Epithelial cell of prostate (primary cell): Measurements from ENCODE around the genes ARGLU1 and MYO16.

GRCh38 chr13:103350805-103351583 lies 284.8 kb upstream of the SLC10A2 start:
- RRBS = no CpG with 5 or more reads among the region's 13 CpGs

GRCh38 chr13:103731076-103731350 lies 664.8 kb upstream of the SLC10A2 start:
- RRBS = no CpG with 5 or more reads among the region's 2 CpGs

- RRBS = no CpG with 5 or more reads among the region's 3 CpGs
These were observed 481.5 kb upstream of the DAOA start for GRCh38 chr13:104984124-104984953.

DNA sequence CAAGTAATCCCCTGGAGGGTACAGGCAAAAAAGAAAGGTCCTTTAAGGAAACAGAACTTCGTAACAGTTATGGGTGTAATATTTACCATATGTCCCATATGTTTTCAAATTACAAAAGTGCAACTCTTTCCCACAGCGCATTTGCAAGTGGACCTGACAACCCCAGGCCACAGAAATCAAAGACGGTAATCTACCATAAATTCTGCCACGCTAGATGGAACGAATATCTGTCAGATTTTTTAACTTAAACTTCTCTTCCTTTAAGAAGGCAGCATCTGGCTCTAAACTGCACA lies 436.0 kb downstream of the EFNB2 start:
- RRBS = no CpG with 5 or more reads among the region's 5 CpGs

- RRBS = no CpG with 5 or more reads among the region's 7 CpGs
These were observed 435.3 kb downstream of the EFNB2 start for GRCh38 chr13:106100057-106100640.

GRCh38 chr13:106100641-106101070 lies 434.8 kb downstream of the EFNB2 start:
- RRBS = no CpG with 5 or more reads among the region's 7 CpGs

GRCh38 chr13:106512819-106513354 lies 22.6 kb downstream of the EFNB2 start:
- RRBS = no CpG with 5 or more reads among the region's 3 CpGs

DNA sequence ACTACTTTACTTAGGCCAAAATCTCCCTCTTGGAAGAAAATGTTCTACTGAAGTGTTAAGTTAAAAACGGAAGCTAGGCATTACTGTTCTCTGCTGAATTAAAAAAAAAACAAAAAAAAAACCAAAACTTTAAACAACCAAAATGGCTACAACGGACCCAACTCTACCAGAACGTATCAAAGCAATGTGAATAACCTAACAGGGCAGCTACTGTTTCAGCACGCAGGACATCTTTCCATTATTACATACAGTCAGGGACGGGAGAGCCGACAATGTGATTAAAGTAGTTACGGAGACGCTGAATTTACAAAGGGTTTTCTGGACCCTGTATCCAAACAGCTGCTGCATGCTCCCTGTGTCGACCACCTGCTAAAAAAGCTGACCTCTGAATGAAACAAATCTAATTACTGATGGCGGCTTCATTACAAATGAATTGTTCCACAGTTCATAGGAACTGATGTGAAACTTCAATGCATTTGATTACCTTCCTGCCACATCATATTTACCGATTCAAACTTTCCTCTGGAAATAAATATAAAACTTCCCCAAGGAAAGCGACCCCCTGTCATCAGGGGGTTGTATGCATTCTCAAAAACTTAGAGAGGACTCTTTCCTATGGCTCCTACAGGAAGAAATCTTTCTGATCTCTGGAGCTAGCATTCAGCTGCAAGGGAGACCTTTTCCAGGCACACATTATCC lies 3.4 kb downstream of the EFNB2 start:
- RRBS = no CpG with 5 or more reads among the region's 12 CpGs

DNA sequence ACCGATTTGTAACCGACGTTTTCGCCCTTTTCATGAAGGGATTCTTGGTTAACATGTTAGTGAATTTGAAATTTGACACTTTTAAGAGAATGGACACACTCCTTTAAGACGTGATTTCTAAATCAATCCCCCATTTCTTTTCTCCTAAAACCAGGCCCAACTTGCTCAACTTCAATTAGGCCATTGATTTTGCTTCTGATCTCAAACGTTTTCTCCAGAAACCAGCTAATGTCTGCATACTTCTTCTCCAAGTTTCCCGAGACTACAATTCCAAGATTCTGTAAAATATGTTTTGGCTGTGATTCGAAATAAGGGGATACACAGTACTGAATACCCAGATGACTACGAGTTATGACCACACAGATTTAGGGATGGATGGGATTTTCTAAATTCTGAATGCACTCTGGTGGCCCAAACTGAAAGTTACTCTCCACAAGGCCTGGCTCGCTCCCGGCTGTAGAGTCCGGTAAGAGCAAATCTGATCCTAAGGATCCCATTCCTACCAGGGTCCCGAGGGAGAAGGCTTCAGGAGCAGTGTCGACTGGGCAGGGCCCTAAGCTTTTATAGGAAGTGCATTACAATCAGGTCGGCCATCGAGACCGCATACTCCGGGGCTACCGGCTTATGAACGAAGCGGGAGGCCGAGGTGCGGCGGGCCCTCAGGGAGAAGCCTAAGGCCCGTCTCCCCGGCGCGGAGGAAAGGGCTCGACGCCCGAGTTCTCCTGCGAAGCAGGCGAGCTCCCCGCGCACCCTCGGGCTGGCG lies 1.7 kb downstream of the EFNB2 start:
- RRBS = under 1% methylated on average over 15 of the region's 37 CpGs

DNA sequence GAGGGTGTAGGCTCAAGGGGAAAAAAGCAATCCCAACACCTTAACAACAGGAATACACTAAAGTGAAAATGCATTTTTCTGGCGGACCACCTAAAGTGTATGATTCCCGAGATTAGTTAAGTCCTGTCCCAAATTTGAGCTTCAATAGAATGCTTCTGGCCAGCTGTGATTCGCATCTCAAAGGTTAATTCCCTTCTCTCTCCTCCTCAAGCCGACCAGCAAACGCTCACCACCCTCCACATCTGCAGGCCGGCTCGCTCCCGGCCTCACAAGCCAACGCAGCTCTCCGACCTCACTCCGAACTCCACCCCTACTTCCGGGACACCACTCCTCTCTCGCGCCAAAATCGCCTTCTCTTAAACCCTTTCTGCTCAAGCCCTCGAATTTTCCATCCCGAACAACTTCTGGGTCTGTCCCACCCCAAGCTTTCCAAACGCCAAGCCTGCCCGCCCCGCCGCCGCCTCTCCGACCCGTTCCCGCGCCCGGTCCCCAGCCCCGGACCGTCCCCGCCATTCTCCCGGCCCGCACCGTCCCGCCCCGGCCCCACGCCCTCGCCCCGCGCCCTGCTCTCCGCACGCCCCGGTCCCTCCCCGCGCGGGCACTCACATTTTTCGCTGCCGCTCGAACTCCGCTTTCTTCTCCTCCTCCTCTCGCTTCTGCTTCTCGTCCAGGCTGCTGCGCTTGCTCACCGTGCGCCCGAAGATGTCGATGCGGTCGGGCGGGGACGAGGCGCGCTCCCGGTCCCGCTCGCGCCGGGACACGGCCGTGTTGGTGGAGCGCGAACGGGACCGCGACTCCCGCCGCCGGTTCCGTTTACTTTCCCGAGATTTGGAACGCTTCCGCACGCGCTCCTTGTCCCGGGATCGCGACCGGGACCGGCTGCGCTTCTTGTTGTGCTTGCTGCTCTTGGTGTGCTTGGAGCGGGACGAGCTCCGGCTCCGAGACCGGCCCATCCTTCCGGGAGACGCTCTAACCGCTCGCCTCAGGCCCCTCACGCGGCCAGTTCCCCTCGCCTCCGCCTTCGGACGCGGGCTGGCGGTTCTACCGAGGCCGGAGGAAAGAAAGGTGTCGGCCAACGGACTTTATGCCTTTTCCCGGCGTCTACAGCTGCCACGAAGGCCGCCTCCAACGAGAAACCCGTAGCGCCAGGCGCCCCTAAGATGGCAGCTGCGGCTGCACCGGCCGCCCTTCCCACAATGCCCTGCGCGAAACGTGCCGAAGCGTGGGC lies at the start of gene ARGLU1:
Gene ARGLU1, minus strand, starts transcription at position 1,171 of the 1,228 bp plus-strand sequence.
- RRBS = 1% methylated on average over 52 of the region's 126 CpGs

GRCh38 chr13:106916841-106917156 lies 348.9 kb upstream of the ARGLU1 start:
- RRBS = no CpG with 5 or more reads among the region's 7 CpGs

GRCh38 chr13:107926649-107927032 lies 59.3 kb upstream of the NALF1 start:
- RRBS = no CpG with 5 or more reads among the region's 3 CpGs

DNA sequence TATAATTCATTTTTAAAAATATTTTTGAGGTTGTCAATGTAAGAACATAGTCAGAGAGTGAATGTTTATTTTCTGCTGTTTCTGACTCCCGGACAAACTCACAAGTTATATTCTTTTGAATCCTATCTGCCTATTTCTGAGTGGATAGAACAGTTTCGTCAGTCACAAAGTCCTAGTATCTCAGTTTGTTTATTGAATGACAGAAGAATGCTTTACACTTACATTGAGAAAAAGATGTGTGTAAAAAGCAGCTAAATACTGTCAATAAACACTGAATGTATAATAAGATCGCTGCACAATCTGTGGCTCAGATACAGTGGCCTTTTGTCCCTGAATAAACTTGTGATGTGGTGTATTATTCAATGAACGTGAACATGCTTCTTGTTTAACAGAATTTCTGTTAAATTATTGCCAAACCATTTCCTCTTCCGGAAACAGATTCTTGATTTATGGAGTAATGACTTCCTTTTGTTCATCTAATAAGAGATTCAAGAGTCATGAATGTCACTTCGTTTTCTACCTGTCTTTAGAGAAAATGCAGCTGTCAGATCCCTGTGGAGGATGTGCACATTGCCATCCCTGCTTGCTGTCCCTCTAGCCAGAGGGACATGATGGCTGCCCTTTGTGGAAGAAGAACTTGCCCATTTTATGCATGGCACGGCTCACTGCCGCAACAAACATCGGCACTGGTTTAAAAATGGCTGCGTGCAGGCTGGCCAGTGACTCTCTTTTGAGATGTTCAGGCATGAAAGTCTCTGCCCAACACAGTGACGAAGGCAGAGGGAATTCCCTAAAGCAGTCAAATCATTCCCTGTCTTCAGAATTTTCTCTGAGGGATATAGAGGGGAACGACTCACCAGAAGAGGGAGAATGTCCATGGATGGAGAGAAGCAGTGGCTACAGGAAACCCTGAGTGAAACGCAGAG lies 3.2 kb upstream of the TNFSF13B start:
- RRBS = no CpG with 5 or more reads among the region's 13 CpGs

GRCh38 chr13:108304323-108304662 lies 34.8 kb downstream of the TNFSF13B start:
- RRBS = no CpG with 5 or more reads among the region's 3 CpGs

GRCh38 chr13:108629278-108629821 lies at the start of gene MYO16:
TSS of gene MYO16 (plus strand) at chr13:108629611.
- RRBS = 12% methylated on average over 7 of the region's 13 CpGs

GRCh38 chr13:108704786-108705567 lies 75.6 kb downstream of the MYO16 start:
- RRBS = no CpG with 5 or more reads among the region's 4 CpGs

DNA sequence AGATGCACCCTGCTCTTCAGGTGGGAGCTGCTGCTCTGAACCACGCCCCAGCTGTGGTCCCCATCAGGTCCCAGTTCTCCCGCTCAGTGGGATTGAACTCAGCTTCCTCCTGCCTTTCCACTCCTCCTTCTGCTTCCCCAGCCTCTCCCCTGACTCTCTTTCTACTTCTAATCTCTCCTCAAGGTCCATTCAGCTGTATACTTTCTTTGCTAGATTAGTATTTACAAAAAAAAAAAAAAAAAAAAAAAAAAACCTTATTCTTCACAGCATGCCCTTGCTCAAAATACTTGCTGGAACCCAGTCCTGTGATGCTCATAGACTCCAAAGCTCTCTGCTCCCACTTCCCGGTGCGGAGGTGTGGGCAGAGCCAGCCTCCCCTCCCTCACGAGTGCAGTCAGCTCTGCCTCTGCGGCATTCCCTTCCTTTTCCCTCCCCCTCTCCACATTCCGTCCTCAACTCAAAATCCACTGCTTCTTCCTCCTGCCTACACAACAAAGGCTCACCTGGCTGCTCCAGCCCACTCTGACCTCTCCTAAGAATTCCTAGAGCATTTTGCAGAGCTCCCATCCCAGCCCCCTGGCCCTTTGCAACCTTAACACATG lies 527.7 kb downstream of the MYO16 start:
- RRBS = no CpG with 5 or more reads among the region's 7 CpGs

DNA sequence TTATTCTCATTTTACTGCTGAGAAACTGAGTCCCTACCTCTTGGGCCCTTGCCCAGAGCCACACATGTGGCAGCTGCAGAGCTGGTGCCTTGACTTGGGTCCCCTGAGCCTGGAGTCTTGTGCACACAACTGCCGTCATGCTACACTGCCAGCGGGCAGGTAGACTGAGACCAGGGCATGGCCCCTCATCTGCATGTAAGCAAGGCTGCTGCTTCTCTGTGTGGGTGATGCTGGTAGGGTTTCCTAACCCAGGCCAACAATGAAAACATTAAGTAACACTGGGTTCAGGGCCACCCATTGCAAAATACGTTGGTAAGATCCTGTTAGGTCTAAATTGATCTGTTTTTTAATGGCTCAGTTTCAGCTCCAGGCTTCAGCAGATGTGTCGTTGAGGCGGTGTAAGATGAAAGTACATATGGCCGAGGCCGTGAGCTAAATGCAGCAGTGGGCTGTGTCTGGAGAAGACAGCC lies 383.4 kb downstream of the IRS2 start:
- RRBS = no CpG with 5 or more reads among the region's 7 CpGs

DNA sequence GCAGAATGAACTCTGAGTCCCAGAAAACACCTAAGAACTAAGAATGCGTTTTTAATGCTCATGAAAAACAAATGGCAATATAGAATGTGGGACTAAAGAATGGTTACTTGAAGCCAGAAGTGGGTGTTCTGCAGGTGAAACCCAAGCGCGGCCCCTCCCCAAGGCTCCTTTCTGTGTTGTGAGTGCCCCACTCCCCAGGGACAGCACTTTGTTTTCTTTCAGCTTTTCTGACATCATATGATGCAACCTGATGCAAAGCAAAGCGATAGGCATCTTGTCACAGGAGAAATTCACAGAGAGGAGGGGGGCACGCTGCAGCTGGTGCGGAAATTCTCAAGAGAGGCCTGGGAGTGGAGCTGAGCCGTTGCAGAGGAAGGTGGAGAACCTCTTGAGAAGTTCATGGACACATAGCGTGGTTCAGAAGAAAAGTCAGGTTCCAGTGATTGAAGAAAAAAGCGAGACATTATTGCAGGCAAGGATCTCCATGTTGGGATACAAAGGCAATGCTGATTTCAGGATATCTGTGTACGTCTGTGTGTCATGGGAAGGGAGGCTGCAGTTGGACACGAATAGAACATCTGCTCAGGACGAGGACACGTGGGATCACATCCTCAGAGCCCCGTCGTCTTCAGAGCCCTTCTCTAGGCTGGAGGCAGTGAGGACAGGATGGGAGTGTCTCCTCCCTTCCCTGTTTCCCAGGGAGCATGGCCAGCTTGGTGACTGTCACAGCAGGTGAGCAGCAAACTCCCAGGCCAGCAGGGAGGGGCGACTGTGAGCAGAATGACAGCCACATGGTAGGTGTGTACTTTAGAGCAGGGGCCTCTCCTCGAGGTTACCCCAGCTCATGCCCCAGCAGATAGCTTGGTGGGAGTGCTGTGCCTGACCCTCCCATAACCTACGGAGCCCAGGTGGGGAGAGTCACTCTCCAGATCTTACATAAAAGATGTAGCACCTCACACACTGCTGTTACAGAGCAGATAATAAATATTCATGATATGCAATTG lies 79.1 kb downstream of the IRS2 start:
- RRBS = no CpG with 5 or more reads among the region's 18 CpGs

GRCh38 chr13:109719931-109720679 lies 66.3 kb downstream of the IRS2 start:
- RRBS = no CpG with 5 or more reads among the region's 8 CpGs